Peripheral blood mononuclear cell (primary cell): ENCODE results near the genes RNF114 and SNAI1.

GRCh38 chr20:49400262-49400891 lies 82.1 kb downstream of the KCNB1 start:
- PRO-cap, 8 experiments = no peak in any of the 8 experiments

DNA sequence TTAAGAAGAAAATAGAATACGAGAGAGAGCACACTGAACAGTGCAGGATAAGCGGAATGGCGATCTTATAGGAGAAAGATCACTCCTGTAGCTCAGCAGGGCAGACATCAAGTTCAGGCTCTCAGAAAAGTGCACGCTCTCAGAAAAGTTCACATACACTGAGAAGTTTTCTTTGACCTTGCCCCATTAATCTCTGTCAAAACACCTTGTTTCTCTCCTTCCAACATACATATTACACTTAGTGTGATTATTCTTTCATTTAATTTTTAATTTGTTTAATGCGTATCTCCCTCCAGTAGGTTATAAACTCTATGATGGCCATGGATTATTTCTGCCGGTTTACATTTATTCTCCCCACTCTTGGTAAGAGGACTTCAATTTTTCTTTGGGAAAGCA lies 16.2 kb downstream of the KCNB1 start:
- PRO-cap, 8 experiments = no peak in any of the 8 experiments

DNA sequence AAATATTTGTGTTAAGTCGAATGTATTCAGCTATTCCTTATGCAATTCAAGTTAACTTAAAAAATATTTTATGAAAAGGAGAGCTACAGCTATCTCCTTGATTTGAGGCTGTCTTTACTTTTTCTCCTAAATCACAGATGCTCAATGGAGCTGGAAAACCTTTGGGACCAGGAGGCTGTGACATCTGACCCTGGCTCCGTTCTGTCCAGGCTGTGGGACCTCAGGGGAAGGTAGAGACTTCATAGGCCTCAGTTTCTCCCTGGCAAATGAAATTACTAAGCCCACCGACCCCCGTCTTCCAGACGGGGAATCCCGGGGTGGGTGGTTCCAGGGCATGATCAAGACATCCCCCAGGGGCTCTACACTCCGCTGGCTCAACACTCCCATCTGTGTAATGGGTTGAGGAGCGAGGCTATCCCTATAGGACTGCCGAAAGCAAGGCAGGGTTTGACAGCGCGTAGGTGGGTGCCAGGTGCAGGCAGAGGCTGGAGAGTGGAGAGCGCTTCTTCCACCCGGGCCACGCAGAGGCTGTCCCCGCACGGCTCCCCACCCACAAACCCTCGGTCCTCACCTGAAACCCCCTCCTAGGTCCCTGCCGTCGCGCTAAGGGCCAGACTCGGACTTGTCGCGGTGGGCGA lies 661 bp downstream of the PTGIS start:
- PRO-cap, 8 experiments = no peak in any of the 8 experiments

GRCh38 chr20:49635857-49636890 lies 68.2 kb upstream of the PTGIS start:
- PRO-cap, 8 experiments = peak in 1 of 8 experiments; most common minus-strand start chr20:49635984 (in 1)

GRCh38 chr20:49660672-49661109 lies 53.0 kb downstream of the B4GALT5 start:
- PRO-cap, 8 experiments = no peak in any of the 8 experiments

GRCh38 chr20:49669010-49669405 lies 44.7 kb downstream of the B4GALT5 start:
- PRO-cap, 8 experiments = peak in 1 of 8 experiments; most common minus-strand start chr20:49669217 (in 1)

- PRO-cap, 8 experiments = no peak in any of the 8 experiments
Measured at GRCh38 chr20:49697121-49697864, 16.4 kb downstream of the B4GALT5 start.

DNA sequence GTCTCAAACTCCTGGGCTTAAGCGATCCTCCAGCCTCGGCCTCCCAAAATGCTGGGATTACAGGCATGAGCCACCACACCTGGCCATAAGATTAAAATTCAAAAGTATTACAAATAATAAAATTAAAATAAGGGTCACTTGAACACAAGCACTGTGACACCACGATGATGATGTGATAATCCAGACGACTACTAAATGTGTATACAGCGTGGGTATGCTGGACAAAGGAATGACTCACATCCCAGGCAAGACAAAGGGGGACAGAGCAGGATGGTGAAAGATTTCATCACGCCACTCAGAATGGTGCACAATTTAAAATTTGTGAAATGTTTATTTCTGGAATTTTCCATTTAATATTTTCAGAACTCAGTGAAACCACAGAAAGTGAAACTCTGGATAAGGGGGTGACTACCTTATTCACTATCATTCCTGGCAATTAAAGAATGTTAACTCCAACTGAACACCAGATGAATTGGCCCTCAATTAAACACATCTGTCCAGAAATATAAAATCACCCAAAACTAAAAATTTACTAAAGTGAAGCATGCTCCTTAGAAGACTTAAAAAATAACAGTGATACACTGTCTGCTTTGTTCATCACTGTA lies 13.1 kb downstream of the B4GALT5 start:
- PRO-cap, 8 experiments = no peak in any of the 8 experiments

- PRO-cap, 8 experiments = no peak in any of the 8 experiments
Measured at GRCh38 chr20:49710898-49711390, 2.7 kb downstream of the B4GALT5 start.

GRCh38 chr20:49890697-49891582 lies 24.4 kb downstream of the SPATA2 start:
- PRO-cap, 8 experiments = no peak in any of the 8 experiments

GRCh38 chr20:49909526-49910398 lies 5.6 kb downstream of the SPATA2 start:
- PRO-cap, 8 experiments = no peak in any of the 8 experiments

- PRO-cap, 8 experiments = peak in 8 of 8 experiments; most common plus-strand start chr20:49936399 (in 8); most common minus-strand start chr20:49936275 (in 4)
Measured at GRCh38 chr20:49935646-49936526, at the start of gene RNF114. RNF114 (plus strand) TSS chr20:49936397.

DNA sequence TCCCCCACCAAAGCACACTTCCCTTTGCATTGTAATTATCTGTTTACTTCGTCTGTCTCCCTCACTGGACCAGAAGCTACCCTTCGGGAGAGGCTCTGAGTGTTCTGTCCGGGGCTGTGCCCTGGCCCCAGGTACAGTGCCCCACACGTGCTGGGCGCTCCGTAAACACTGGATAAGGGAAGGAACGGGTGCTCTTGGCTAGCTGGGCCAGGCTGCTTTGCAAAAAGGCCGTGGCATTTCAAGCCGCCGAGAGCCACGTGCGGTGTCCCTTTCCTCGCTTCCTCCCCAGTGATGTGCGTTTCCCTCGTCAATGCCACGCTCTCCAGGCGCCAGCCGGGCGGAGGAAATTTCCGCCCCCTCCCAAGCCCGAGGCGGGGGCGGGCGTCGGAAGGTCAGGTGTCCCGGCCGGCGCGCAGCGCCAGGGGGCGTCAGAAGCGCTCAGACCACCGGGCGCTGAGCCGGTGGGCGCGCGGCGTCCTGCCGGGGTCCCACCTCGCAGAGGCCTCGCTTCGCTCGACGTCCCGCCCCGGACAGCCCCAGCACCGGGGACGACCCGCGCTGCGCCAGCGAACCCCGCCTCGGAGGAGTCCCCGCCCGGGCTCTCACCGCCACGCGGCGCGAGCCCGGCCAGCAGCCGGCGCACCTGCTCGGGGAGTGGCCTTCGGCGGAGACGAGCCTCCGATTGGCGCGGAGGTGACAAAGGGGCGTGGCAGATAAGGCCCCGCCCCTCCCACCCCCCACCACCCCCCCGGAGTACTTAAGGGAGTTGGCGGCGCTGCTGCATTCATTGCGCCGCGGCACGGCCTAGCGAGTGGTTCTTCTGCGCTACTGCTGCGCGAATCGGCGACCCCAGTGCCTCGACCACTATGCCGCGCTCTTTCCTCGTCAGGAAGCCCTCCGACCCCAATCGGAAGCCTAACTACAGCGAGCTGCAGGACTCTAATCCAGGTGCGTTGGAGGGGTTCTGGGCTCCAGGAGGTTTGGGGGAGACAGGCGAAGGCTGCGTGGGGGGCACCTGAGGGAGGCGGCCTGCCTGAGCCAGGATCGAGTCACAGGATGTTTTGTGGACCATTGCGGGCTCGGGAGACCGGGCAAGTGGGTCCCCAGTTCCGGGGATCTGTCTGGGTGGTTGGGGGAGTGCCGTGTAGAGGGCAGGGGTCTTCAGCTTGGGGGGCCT lies at the start of gene SNAI1:
Gene SNAI1, plus strand, starts transcription at position 787 of the 1,177 bp plus-strand sequence.
- PRO-cap, 8 experiments = peak in 8 of 8 experiments; most common plus-strand start position 787 of the sequence (in 8); most common minus-strand start position 604 of the sequence (in 7)

DNA sequence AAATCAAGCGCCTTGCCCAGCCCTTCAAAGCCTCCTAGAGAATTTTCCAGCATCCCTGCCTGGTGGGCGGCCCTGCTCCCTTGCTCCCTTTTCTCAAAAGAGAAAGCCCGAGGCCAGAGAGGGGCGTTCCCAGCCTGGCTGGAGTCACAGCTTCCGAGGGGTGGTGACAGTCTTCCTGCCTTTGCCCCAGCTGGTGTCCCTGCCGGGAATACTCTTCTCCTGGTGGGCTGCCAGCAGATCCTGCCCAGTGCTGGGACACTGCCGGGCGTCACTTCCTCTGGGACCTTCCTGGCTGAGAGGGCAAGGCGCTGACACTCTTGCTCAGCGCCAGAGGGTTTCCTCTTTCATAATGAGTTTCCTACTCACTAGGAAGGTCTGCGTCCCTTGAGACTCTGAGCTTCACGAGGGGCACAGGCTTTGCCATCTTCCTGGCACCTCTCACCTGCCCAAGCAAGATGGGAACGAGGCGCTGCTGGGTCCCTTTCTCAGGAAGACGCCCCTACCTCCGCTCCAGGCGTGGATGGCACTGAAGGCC lies 64.3 kb downstream of the SNAI1 start:
- PRO-cap, 8 experiments = peak in 1 of 8 experiments; most common plus-strand start position 349 of the sequence (in 1); most common minus-strand start position 102 of the sequence (in 1)

- PRO-cap, 8 experiments = peak in 2 of 8 experiments; most common minus-strand start chr20:50121243 (in 1)
Measured at GRCh38 chr20:50121034-50121453, 8.1 kb upstream of the UBE2V1 start.

GRCh38 chr20:50221258-50222048 lies 30.8 kb downstream of the CEBPB start:
- PRO-cap, 8 experiments = peak in 7 of 8 experiments; most common plus-strand start chr20:50221741 (in 6); most common minus-strand start chr20:50221586 (in 2)

- PRO-cap, 8 experiments = no peak in any of the 8 experiments
Measured at GRCh38 chr20:50242702-50243383, 52.2 kb downstream of the CEBPB start.

GRCh38 chr20:50267910-50268349 lies 77.3 kb downstream of the CEBPB start:
- PRO-cap, 8 experiments = no peak in any of the 8 experiments

DNA sequence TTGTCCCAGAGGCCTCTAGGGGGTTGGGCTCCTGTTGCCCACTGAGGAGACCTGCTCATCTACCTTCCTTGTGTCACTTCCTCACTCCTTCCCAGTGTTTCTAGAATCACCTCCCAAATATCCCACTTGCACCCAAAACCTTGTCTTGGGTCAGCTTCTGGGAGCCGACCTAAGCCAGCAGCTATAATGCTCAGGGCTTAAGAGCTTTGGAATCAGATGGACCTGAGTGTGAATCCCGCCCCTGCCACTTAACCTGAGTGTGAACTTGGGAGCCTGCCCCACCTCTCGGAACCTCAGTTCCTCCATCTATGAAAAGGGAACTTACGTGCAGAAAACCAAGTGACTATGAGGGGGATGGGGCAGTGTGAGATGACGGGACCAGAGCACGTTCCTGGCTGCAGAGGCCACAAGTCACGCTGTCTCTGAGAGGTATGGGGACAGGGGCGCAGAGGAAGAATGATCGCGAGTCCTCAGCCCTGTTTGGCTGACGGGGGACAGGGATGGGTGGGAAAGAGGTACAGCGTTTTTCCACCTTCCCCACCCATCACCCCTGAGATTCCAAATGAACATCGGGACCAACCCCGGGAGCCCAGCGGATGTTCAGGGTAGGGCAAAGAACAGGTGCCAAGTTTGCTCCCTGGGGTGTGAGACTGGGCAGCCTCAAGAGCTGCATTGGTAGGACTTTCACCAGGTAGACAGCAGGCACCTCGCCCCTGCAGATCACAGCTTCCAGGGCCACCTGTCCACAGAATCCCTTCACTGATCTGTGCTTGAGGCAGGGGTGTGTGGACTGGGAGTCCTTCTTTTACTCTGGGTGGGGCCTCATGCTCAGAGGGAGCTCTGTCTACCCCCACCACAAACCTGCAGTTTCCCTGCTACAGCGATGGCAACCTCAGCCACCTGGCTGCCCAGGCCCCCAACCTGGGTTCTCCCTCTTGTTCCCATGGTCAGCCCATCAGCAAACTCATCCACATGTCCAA lies 85.6 kb downstream of the CEBPB start:
- PRO-cap, 8 experiments = peak in 8 of 8 experiments; most common plus-strand start position 362 of the sequence (in 7); most common minus-strand start position 250 of the sequence (in 6)

- PRO-cap, 8 experiments = no peak in any of the 8 experiments
Measured at GRCh38 chr20:50291831-50292190, 101.2 kb downstream of the CEBPB start.